Foreskin fibroblast (primary cell): ENCODE results near the genes CD3D and CD3G.

DNA sequence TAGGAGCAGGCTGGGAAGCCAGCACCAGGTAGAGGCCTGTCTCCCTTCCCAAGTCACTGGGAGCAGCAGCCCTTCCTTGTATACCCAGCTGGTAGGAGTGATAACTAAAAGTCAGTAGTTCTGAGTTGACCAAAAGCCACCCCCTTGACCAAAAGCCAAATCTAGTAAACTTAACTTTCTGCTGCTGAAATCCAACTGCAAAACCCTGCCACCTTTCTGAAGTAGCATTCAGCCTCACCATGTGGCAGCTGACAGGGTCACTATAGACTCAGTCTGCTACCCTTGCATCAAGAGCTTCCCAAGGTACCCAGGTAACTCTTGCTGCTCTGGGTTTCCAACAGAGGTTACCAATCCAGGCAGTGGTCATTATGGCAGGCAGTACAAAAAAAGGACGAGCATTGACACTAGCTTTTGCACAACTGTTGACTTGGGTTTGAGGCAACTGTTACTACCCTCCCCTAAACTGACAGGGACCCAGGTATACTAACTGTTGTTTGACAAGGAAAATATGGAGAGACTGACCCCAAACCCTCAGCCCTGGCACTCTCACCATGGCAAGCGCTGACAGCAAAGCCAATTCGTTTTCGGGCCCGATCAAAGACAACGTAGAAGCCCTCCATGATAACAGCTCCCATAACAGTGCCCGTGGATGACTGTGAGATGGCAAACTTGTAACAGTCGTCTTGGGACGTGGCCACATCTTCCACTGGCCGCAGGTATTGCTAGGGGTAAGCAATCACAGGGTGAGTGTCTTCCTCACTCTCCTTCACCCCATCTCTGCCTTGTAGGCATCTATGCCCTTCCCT, 25.9 kb downstream of the BACE1 start:
- RRBS, result no CpG with 5 or more reads among the region's 10 CpGs

DNA sequence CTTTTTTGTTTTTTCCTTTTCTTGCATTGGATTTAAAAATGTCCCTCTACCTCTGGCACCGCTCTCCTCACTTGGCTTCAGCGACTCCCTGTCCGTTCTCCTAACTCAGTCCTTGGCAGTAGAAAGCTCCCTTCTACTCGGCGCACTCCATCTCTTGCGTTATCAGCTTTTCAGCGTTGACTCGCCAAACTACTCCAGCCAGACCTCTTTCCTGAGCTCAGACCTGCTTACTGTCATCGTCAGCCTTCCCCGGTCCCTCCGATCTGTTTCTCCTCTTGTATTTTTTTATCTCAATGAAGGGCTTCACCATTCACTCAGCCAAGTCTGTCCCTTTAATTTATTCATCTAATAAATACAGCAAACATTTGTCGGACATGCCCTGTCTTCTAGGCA, 751 bp downstream of the CEP164 start:
- RRBS, result no CpG with 5 or more reads among the region's 12 CpGs

GRCh38 chr11:117989022-117989347, 2.8 kb downstream of the IL10RA start:
- RRBS, result no CpG with 5 or more reads among the region's 5 CpGs

DNA sequence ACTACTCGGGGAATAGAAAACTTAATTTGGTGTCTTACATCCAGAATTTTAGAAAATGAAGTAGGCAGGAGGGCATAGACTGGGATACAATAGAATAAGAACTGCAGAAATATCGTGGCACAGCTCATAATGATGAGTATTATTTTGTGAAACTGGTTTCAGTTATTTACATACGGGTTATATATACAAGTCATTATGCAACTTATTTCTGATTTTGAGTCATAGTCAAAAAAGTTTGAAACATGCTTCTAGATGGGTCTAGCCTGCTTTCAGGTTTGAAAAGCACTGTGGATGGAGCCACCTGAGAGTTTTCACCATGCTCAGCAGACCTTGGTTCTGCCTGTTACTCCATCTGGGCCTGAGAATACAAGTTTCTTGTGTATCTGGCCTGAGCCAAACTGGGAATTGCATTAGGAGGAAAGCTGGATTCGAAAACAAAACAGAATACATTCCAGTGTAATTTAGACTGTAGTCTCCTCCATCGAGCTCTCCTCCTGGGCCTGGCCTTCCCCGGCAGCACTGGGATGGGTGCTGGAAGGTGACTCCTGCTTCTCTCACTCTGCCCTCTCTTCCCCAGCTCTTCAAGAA, 12.0 kb downstream of the IL10RA start:
- RRBS, result no CpG with 5 or more reads among the region's 6 CpGs

- RRBS, result no CpG with 5 or more reads among the region's 6 CpGs
These were observed 17.4 kb downstream of the IL10RA start for GRCh38 chr11:118003461-118004137.

DNA sequence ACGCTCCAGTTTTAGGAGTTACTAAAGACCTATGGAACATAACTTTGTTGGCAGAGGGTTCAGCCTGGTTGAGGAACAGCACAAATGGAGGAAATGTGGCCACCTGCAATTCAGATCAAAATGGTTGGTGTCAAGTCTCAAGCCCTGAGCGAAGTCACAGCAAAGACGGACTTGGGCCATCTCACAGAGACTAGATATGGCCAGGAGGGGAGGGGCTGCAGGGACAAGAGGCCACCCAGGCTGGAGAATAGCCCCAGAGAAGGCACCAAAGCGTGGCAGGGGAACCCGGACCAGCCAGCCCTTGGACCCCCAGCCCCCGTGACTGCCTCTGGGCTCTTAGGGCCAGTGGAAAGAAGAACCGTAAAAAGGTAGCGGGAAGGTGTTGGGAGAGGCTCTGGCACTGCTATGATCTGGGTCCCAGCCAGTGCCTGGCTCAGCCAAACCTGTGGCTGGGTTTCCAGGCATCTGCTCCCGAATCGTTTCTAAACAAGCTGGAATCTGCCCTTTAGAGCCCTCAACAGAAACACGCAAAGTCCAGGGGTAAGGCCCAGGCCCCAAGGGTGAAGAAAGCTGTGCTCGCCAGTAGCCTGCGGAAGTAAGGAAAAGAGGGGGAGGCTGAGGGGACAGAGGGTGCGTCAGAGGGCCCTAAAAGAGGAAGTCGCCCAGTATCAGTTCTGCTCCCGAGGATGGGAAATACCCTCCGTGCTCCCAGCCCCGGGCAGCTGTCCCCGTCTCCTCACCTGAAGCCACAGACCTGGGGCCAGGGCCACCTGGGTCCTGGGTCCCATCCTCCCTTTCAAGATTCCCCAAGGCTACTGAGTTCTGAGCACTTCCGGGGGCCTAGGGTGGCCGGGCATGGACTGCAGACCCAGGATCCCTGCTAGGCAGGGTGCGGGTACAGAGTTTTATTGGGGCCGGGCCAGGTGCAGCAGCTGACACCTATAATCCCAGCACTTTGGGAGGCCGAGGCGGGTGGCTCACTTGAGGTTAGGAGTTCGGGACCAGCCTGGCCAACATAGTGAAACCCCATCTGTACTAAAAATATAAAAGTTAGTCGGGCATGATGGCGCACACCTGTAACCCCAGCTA, 24.6 kb downstream of the IL10RA start:
- RRBS, result 75% methylated on average over 3 of the region's 28 CpGs

GRCh38 chr11:118046625-118046991, 30.3 kb upstream of the TMPRSS4 start:
- RRBS, result no CpG with 5 or more reads among the region's 3 CpGs

- RRBS, result 41% methylated on average over 5 of the region's 11 CpGs
These were observed 2.8 kb downstream of the TMPRSS4 start for GRCh38 chr11:118079457-118080211.

GRCh38 chr11:118174876-118175964, 1.2 kb downstream of the SCN2B start:
- RRBS, result no CpG with 5 or more reads among the region's 14 CpGs

DNA sequence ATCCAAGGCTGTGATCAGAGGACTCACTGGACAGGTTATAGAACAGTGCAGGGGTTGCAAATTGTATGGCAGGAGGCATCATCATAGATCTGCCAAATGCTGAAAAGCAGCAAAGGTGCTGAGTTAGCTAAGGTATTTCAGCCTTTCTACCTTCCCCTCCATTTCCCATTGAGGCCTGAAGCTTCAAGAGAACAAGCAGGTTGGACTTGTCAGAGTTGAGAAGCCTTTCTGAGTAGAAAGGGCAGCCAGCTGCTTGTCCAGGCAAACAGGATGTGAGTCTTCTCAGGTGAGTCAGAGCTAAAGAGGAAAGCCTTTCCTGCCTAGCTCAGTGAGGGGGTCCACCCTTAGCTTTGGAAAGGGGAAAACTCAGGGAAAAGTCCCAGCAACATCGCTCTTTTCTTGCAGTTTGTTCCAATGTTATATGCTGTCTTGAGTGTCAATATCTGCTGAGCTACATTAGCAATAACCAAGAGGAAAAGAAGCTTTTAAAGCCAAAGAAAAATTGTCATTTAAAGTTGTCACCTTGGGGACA, 13.2 kb upstream of the MPZL2 start:
- RRBS, result no CpG with 5 or more reads among the region's 1 CpG

GRCh38 chr11:118342527-118342931, at the start of gene CD3D:
CD3D (minus strand) TSS chr11:118342705.
- RRBS, result no CpG with 5 or more reads among the region's 8 CpGs

DNA sequence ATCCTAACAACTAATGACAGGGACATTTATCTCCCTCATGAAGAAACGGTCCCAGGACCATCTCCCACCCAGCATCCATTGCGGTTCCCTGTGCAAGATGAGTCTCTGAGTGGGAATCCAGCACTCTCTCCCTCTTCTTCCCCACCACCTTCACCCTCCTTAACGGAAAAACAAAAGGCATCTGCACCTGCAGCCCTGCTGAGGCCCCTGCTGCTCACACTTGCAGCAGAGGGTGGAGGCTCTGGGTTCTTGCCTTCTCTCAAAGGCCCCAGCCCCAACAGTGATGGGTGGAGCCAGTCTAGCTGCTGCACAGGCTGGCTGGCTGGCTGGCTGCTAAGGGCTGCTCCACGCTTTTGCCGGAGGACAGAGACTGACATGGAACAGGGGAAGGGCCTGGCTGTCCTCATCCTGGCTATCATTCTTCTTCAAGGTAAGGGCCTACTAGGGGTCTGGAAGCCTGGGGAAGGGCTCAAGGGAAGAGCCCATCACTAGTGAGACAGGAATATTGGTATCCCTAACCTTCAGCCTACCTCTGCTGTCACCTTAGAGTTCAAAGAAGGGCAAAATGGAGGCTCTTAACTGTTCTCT, at the start of gene CD3G:
Gene CD3G, plus strand, starts transcription at position 296 of the 588 bp plus-strand sequence.
- RRBS, result no CpG with 5 or more reads among the region's 5 CpGs

- RRBS, result no CpG with 5 or more reads among the region's 13 CpGs
These were observed 37.3 kb downstream of the KMT2A start for GRCh38 chr11:118473250-118474351.

DNA sequence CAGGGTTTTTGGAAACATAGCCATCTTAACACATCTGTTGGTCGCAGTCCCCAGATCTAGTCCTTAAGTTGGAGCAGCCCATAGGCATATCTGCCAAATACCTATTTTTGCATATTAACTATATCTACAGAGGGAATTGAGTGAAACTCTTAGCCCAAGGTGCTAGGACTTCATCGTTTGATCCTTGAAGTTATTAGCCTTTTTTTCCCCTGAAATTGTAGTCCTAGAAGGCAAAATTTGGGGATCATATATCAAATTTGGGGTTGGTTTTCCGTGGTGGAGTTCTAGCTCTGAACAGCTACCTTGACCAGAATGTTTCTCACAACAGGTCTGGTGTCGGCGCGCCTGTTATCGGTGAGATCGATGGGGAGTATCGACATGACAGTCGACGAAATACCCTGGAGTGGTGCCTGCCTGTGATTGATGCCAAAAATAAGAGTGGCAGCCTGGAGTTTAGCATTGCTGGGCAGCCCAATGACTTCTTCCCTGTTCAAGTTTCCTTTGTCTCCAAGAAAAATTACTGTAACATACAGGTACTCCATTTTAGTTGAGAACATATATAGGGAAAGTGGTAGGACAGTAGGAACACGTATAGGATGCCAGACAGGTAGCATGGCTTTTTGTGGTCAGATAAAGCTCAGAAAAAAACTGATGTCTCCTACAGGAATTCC, 9.9 kb upstream of the PHLDB1 start:
- RRBS, result no CpG with 5 or more reads among the region's 12 CpGs

DNA sequence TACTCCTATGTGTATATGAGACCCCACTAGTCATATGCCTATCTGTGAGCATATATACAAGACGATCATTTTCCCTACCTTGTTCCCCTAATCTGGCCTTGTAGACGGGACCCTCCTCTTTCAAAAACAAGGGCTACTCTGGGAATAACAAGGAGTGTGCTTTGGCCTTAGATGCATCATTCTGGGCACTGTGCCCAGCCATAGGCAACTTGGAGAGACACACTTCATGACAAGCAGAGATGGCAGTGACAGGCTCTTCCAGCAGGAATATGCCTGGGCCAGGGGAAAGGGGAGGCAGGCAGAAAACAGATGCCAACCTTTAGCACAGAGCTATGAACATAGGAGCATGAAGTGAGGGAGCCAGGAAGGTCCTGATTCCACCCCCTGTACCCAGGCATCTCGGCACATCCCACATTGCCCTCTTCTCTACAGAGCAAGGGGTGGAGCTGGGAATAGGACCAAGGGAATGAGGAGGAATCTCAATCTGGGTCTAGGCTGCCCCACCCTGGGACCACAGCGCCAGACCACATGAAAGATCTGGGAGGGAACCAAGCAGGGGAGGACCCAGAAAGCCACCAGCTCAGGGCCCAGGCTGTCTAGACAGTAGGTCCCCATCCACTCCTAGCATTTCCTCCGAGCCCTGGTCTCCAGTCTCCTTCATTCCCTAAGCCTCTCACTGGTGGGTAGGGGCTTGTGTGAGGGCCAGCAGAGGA, 11.4 kb downstream of the PHLDB1 start:
- RRBS, result no CpG with 5 or more reads among the region's 5 CpGs

GRCh38 chr11:118622839-118623434, 15.5 kb downstream of the PHLDB1 start:
- RRBS, result no CpG with 5 or more reads among the region's 6 CpGs

DNA sequence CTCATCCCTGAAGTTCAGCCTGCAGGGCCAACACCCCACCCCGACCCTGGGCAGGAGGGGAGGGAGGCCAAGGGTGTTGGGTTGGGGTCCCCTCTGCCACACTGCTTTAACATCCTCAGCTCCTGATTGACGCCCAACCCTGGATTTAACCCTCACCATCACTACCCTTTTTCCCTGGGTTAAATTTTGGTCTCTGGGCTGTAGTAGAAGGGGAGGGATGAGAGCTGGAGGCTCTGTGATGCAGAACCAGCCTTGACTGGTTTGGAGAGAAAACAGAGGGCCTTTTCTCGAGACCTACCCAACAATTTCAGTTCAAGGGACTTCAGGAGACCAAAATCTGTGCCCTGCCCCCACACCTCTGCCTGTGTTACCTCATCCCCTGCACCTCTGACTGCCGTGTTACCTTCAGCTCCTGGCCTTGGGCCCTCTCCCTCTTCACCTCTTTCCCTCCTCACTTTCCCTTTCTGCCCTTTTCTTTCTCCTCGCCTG, 26.9 kb downstream of the PHLDB1 start:
- RRBS, result no CpG with 5 or more reads among the region's 5 CpGs

DNA sequence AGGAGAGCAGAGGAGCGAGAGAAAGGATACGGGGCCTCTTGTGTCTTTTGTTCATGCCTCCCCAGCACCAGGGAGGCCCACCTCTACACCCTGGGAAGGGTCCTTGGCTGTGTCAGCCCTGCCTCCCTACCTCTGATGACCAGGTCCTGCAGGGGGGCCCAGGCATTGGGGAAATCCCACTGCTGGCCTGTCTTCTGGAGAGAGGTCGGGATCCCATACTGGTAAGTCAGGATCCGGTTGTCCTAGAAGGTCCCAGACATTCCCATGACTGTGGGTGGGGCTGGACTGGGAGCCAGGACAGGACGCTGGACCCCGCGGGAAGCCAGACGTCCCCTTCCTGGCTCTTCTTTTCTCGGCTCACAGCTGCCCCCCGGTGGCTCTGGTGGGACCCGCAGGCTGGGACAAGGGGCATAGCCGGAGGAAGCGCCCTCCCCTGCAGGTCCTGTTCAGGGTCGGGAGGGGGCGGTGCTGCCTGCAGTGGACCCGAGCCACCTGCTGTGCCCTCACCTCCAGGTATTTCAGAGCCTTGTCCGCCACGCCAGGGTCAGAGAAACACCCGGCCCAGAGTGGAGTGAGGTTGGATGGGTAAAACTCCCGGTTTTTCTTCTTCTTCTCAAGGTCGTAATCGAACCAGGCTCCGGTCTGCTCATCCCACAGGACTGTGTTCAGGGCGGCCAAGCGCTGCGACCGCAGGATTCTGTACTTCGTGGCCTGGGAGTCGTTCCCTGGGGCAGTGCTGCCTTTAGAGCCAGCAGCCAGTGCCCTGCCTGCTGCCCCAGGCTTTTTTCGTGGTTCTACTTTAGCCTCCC, 20.0 kb downstream of the TREH start:
- RRBS, result 5% methylated on average over 3 of the region's 30 CpGs

DNA sequence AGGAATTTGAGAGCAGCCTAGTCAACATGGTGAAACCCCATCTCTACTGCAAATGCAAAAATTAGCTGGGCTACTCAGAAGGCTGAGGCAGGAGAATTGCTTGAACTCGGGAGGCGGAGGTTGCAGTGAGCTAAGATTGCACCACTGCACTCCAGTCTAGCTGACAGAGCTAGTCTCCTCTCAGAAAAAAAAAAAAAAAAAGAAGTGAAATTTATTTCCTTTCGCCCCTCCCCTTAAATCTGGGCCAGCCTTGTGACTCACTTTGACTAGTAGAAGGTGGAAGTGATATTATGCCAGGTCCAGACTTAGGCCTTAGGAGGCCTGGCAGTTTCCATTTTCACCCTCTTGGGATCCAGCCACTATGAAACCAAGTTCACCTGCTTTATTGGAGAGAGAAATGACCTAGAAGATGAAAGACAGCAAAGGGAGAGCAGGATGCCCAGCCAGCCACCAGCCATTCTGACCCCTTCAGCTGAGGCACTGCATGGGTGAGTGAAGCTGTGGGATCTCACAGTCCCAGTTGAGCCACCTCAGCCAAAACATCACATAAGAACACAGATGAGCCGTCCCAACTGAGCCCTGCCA, 20.8 kb upstream of the TREH start:
- RRBS, result no CpG with 5 or more reads among the region's 4 CpGs

DNA sequence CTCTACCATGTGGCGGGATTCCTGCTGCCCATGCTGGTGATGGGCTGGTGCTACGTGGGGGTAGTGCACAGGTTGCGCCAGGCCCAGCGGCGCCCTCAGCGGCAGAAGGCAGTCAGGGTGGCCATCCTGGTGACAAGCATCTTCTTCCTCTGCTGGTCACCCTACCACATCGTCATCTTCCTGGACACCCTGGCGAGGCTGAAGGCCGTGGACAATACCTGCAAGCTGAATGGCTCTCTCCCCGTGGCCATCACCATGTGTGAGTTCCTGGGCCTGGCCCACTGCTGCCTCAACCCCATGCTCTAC, 10.5 kb downstream of the CXCR5 start:
- RRBS, result no CpG with 5 or more reads among the region's 10 CpGs